ENCODE data around the gene RBP7.

DNA sequence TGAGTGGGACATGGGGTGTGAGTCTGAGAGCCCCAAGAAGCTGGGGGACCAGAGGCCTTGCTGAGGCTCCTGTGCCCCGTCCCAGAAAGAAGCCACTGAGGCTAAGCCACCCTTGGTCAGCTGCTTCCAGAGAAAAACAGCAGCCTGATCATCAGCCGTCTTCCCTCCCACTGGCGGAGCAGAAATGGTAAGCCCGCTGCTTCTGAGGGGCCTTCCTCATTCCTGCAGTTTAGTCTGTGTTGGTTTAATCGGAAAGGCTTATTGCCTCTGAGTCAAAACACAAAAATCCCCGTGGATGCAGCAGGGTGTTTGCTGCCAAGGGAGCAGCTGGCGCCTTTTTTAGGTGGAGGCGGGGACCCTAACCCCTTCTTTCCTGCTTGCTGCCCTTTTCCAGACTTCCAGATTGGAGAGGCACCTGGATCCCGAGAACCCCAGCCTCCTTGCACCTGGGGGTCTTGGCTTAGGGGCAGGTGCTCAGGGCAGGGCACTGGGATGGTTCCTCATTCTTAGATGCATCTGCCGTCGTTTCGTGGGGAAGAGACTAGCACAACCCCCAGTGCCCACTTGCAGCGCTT is 34.0 kb downstream of the SPSB1 start:
- RAMPAGE, long total RNA = no peak
- RRBS, 2 experiments = no CpG with 5 or more reads among the region's 13 CpGs
CAGE:
- cytosol, long polyA minus RNA = no peak
- cytosol, long polyA plus RNA = no peak
- long polyA plus RNA = no peak
- nucleolus, long total RNA = no peak
- nucleus, long polyA plus RNA = no peak
- nucleus, long total RNA = no peak

GRCh38 chr1:9332008-9332798 is 39.5 kb downstream of the SPSB1 start:
- RAMPAGE, long total RNA = no peak
- RRBS, 2 experiments = no CpG with 5 or more reads among the region's 9 CpGs
CAGE:
- cytosol, long polyA minus RNA = no peak
- cytosol, long polyA plus RNA = no peak
- long polyA plus RNA = no peak
- nucleolus, long total RNA = no peak
- nucleus, long polyA plus RNA = no peak
- nucleus, long total RNA = no peak

DNA sequence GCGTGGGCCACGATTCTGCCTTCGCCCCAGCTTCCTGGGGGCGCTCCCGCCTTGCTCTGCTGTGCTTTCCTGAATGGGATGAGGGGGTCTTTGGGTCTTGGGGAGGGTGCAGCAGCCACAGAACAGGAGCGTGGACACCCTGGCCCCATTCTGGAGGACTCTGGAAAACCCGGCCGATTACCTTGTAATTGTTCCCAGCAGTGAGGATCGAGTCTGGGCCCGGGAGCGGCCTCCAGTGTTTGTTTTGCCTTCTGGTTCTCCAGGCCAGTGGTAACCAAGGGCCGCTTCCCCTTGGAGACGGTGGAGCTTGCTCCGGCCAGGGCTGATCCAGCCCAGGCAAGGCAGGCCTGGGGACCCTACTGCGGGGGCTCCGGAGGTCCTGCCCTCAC is 46.1 kb downstream of the SPSB1 start:
- RAMPAGE, long total RNA = no peak
- RRBS, 2 experiments = 63 to 75% methylated on average over 7 to 8 of the region's 16 CpGs
CAGE:
- cytosol, long polyA minus RNA = no peak
- cytosol, long polyA plus RNA = no peak
- long polyA plus RNA = no peak
- nucleolus, long total RNA = no peak
- nucleus, long polyA plus RNA = no peak
- nucleus, long total RNA = no peak

GRCh38 chr1:9340241-9340728 is 47.6 kb downstream of the SPSB1 start:
- RAMPAGE, long total RNA = no peak
- RRBS, 2 experiments = no CpG with 5 or more reads among the region's 20 CpGs
CAGE:
- cytosol, long polyA minus RNA = no peak
- cytosol, long polyA plus RNA = no peak
- long polyA plus RNA = no peak
- nucleolus, long total RNA = no peak
- nucleus, long polyA plus RNA = no peak
- nucleus, long total RNA = no peak

DNA sequence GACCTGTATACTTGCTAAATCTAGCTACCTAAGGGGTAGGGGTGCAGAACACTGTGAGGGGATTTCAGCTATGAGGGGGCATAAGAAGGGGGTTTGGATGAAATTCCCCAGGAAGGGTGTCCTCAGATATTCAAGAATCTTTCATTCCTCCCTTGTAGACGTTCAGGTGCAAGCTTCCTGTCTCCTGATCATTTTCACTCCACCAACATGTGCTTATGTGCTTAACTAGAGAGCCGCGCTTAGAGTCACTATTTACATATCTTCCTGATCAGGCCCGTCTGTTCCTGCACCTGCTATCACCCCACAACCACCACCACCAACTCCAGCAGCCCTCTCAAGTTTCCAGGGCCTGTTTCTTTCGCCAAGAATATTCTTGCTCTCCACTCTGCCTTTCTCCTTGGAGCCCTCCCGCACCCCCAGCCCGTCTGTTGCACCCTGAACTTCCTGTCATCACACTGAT is 113.4 kb downstream of the SPSB1 start:
- RAMPAGE, long total RNA = no peak
- RRBS, 2 experiments = no CpG with 5 or more reads among the region's 7 CpGs
CAGE:
- cytosol, long polyA minus RNA = no peak
- cytosol, long polyA plus RNA = no peak
- long polyA plus RNA = no peak
- nucleolus, long total RNA = no peak
- nucleus, long polyA plus RNA = no peak
- nucleus, long total RNA = no peak

DNA sequence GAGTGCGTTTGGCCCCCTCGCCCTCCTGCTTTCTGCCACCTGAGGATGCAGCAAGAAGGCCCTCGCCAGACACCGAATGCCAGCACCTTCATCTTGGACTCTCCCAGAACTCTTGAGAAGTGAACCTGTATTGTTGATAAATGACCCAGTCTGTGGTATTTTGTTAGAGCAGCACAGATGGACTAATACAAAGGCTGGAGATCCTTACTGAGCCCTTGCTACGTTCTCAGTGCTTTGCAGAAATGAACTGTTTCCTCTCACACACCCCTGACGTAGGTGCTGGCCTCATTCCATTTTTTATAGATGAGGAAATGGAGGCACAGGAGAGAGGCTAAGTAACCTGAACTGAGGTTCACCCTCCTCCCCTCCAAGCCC is 101.9 kb upstream of the SLC25A33 start:
- RAMPAGE, long total RNA = no peak
- RRBS, 2 experiments = no CpG with 5 or more reads among the region's 6 CpGs
CAGE:
- cytosol, long polyA minus RNA = no peak
- cytosol, long polyA plus RNA = no peak
- long polyA plus RNA = no peak
- nucleolus, long total RNA = no peak
- nucleus, long polyA plus RNA = no peak
- nucleus, long total RNA = no peak

DNA sequence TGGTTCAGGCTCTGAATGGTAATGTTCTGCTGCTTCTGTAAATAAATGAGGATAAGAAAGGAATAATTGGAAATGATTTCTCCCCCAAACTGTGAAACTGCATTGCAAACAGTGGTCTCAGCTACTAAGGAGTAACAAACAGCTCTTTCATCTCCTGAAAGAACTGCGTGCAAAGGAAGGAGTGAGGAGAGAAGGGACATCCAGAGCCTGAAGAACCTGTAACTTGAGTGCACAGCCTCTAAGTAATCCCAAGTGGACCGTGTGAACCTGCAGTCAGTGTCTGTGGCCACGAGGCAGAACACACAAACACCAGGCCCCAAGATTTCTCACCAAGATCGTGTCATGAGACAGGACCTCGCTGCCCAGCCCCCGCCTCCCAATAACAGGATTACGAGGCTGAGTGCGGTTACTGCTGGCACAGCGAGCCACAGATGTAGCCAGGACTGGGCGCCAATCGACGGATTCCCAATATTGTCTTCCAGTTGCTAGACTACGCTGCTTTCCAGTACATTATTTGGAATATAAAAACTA is 101.4 kb upstream of the SLC25A33 start:
- RAMPAGE, long total RNA = no peak
- RRBS, 2 experiments = no CpG with 5 or more reads among the region's 13 CpGs
CAGE:
- cytosol, long polyA minus RNA = no peak
- cytosol, long polyA plus RNA = no peak
- long polyA plus RNA = no peak
- nucleolus, long total RNA = no peak
- nucleus, long polyA plus RNA = no peak
- nucleus, long total RNA = no peak

- RAMPAGE, long total RNA = no peak
- RRBS, 2 experiments = no CpG with 5 or more reads among the region's 8 CpGs
CAGE:
- cytosol, long polyA minus RNA = no peak
- cytosol, long polyA plus RNA = no peak
- long polyA plus RNA = no peak
- nucleolus, long total RNA = no peak
- nucleus, long polyA plus RNA = no peak
- nucleus, long total RNA = no peak
Observed at GRCh38 chr1:9452349-9453117, 86.7 kb upstream of the SLC25A33 start.

DNA sequence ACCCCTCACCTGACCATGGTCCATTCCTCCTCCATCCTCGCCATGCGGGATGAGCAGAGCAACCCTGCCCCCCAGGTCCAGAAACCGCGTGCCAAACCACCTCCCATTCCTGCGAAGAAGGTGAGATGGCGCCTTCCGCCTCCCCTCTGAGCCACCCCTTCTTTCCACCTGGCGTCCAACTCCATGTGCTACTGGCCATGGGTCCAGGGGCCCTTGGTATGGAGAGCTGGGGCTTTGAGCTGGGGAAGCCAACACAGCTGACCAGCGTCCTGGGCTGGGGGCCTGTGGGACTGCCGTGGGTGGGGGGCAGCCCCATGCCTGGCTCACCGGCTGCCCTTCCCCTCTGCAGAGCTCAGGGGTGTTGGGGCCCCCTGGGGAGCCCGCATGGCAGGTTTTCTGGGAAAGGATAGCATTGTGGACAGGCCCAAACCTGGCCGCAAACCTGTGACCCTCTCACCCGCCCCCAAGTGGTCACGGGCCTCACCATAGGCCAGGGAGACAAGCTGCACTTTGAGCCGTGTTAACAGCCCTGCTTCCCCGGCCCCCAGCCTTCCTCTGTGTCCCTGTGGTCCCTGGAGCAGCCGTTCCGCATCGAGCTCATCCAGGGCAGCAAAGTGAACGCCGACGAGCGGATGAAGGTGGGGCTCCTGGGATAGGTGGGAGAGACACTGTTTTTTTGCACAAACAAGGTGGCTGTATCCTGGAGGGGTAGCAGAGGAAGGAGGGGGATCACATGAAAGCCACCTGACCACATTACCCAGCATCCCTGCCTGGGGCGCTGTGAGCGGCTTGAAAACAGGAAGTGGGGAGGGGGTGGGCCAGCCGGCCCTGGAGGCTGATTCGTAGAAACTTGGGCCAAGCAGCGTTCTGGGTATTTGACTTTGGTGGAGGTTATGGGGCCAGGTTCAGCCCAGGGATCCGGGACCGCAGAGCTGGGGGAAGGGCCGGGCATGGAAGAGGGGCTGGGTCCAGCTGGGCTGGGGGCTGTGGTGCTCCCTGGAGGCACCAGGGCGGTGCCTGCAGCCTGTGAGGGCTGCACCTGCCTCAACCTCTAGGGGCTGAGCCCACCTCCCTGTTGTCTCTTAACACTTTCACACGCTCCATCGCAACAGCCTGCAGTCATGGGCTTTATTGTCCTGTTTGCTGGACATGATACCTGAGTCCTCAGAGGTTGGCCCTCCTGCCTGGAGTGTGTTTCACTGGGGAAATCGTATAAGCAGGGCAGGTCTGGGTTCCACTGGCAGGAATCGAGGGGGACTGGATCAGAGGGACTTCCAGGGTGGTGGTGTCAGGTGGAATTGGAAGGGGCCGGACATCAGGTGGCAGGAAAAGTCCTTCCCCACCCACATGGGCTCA is 65.9 kb downstream of the PIK3CD start:
- RAMPAGE, long total RNA = no peak
- RRBS, 2 experiments = 0 to 6% methylated on average over 3 of the region's 38 CpGs
CAGE:
- cytosol, long polyA minus RNA = no peak
- cytosol, long polyA plus RNA = no peak
- long polyA plus RNA = no peak
- nucleolus, long total RNA = no peak
- nucleus, long polyA plus RNA = no peak
- nucleus, long total RNA = no peak

DNA sequence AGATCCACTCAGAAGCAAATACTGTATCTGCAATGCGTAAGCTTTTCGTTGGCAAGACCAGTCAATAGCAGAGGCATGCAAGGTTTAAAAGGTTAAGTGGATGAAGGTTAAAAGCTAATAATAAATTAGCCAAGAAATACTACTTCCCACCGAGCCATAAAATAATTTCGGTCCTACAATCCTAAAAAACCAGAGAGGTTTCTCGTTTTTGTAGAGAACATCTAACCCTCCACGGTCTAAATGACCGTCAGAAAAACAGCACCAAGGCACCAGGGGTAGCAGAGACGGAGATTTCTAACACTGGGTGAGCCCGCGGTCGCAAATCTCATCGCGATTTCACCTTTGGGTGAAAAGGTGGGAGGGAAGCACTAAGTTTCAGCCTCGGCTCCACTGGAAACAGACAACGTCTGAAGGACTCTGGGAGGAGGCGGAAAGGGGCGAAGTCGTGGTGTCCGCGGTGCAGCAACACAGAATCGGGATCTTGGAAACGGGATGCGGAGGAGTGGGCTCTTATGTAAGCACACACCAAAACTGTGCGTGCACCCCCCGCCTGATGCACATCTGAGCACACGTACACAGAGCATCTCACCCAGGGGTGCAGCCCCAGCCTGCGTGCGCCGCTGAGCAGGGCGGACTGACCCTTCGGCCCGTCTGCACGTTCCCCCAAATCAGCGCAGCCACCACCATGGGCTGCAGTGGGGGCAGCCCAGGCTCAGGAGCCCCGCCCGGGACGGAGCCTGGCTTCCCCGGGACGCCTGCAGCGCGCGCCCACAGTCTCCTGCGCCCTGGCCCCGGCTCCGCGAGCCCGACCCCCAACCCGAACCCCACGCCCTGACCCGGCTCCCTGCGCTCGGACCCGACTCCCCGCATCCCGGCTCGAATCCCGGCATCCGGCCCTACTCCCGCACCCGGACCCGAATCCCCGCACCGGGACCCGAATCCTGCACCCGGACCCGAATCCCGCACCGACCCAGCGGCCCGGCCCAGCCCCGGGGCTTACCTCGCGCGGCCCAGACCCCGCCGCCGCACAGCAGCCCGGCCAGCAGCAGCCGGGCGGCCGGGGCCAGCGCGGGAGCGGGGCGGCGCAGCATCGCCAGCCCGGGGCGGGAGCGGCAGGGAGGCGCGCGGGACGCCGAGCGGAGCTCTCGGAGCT is 746 bp downstream of the CLSTN1 start:
- RAMPAGE, long total RNA = no peak
- RRBS, 2 experiments = 1% methylated on average over 29 to 40 of the region's 97 CpGs
CAGE:
- cytosol, long polyA minus RNA = no peak
- cytosol, long polyA plus RNA = no peak
- long polyA plus RNA = no peak
- nucleolus, long total RNA = no peak
- nucleus, long polyA plus RNA = no peak
- nucleus, long total RNA = no peak

DNA sequence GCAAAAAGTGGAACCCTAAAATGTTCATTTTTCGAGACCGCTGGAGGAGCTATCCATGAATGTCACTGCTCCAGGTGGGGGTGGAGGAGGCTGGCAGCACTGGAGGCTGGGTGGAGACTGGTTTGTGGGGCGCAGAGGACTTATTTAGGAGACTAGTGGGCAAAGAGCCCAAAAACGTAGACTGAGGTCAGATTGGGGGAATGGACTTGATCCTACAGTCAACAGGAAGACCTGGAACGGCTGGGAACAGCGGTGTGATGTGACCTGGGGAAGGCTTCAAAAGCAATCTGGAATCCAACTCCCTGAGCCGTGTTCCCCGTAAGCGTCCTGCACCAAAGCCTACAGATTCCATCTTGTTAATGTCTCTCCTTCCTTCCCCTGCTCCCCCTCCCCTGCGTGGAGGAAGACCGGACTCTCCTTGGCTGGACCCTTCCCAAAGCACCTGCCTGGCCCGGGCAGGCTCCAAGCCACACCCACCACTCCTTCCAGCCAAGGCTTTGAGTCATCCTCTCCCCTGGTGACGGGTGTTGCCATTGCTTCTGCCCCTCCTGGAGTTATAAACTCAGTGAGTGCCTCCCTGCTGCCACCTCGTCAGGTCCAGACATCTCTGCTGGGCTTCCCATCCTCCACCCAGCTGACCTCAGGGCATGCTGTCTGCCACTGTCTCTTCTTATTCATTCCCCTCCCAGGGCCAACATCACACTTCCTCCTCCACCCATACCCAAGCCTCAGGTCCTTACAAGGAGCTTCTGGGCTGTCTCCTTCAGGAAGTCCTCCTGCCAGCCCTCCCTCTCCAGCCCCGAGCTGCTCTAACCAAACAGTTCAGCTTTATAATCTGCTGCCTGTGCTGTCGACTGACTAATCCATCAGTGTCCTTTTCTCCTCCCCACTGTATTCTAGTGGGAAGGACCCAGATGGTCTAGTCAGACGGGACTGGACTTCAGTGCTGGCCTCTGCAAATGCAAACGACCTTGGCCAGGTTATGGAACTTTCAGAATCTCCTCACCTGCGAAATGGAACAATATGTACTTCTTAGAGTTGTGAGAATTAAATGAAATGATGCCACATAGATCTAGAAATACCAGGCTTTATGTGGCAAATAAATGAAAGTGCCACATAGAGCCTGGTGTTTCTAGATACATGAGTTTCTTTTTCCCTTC is 1.7 kb upstream of the CLSTN1 start:
- RAMPAGE, long total RNA = no peak
- RRBS, 2 experiments = 78% methylated on average over 1 of the region's 19 CpGs; no CpG with 5 or more reads in 1 of the 2 experiments
CAGE:
- cytosol, long polyA minus RNA = no peak
- cytosol, long polyA plus RNA = no peak
- long polyA plus RNA = no peak
- nucleolus, long total RNA = no peak
- nucleus, long polyA plus RNA = no peak
- nucleus, long total RNA = no peak

GRCh38 chr1:9842677-9843382 is 19.1 kb upstream of the CLSTN1 start:
- RAMPAGE, long total RNA = no peak
- RRBS, 2 experiments = 88% methylated on average over 4 to 5 of the region's 18 CpGs
CAGE:
- cytosol, long polyA minus RNA = no peak
- cytosol, long polyA plus RNA = no peak
- long polyA plus RNA = no peak
- nucleolus, long total RNA = no peak
- nucleus, long polyA plus RNA = no peak
- nucleus, long total RNA = no peak

DNA sequence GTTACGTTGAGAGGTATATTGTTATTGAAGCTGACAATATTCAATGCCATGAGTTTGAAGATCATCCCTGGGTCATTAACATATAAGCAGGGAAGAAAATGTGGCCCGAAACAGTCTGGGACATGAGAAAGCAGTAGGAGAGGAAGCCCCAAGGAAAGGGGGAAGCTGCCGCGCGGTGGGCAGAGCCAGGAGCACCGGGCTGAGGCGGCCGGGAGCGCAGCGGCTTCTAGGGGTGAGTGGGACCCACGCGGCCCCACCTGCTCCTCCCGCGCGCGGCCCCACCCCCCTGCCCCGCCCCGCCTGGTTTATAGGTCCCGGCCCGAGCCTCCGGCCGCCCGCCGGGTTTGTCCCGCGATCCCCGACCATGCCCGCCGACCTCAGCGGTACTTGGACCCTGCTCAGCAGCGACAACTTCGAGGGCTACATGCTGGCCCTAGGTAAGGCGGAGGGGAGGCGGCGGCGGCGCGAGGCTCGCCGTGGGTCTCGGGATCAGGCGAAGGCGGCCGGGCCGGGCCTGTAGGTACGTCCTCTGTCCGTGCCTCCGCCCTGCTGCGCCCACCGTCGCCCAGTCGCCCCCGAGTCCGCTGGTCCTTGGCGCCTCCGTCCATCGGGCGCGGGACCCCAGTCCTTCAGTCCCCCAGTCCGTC is at the start of gene RBP7:
TSS of gene RBP7 (plus strand) at position 334 of the 647 bp plus-strand sequence.
- RAMPAGE, long total RNA = no peak
- RRBS, 2 experiments = 0% methylated on average over 3 of the region's 60 CpGs; no CpG with 5 or more reads in 1 of the 2 experiments
CAGE:
- cytosol, long polyA minus RNA = no peak
- cytosol, long polyA plus RNA = no peak
- long polyA plus RNA = no peak
- nucleolus, long total RNA = no peak
- nucleus, long polyA plus RNA = no peak
- nucleus, long total RNA = no peak

GRCh38 chr1:10302622-10303083 is 92.3 kb downstream of the KIF1B start:
- RAMPAGE, long total RNA = no peak
- RRBS, 2 experiments = no CpG with 5 or more reads among the region's 6 CpGs
CAGE:
- cytosol, long polyA minus RNA = start-site peak on the plus strand at chr1:10302879-10302886, 12 reads
- cytosol, long polyA plus RNA = no peak
- long polyA plus RNA = no peak
- nucleolus, long total RNA = no peak
- nucleus, long polyA plus RNA = no peak
- nucleus, long total RNA = no peak

DNA sequence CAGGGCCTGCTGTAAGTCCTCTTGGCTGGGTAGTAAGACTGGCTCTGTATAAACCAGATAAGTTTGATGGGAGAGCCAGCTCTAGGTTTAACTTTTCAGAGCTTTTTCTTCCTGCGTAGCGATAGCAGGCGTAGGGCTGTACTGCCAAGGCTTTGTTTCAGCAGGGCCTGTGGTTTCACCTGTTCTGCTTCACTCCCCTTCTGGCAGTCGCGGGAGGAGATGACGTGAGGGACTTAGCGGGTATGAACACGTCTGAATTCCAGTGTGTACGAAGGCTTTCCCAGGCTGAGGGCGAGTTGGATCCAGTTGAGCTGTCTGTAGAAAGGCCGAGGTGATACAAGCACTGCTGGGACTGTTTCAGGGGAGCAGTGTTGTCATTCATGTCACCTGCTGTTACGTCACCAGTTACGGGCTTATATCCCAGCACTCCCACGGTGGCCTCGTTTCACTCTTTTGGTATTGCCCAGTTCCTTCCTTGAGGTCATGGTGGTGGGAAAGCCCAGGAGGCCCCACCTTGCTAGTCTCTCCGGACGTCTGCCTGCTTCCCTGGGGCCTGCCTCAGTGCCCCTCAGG is 21.2 kb downstream of the PEX14 start:
- RAMPAGE, long total RNA = no peak
- RRBS, 2 experiments = no CpG with 5 or more reads among the region's 17 CpGs
CAGE:
- cytosol, long polyA minus RNA = no peak
- cytosol, long polyA plus RNA = no peak
- long polyA plus RNA = no peak
- nucleolus, long total RNA = no peak
- nucleus, long polyA plus RNA = no peak
- nucleus, long total RNA = no peak

GRCh38 chr1:10555432-10556039 is 80.8 kb downstream of the PEX14 start:
- RAMPAGE, long total RNA = no peak
- RRBS, 2 experiments = no CpG with 5 or more reads among the region's 15 CpGs
CAGE:
- cytosol, long polyA minus RNA = no peak
- cytosol, long polyA plus RNA = no peak
- long polyA plus RNA = no peak
- nucleolus, long total RNA = no peak
- nucleus, long polyA plus RNA = no peak
- nucleus, long total RNA = no peak

DNA sequence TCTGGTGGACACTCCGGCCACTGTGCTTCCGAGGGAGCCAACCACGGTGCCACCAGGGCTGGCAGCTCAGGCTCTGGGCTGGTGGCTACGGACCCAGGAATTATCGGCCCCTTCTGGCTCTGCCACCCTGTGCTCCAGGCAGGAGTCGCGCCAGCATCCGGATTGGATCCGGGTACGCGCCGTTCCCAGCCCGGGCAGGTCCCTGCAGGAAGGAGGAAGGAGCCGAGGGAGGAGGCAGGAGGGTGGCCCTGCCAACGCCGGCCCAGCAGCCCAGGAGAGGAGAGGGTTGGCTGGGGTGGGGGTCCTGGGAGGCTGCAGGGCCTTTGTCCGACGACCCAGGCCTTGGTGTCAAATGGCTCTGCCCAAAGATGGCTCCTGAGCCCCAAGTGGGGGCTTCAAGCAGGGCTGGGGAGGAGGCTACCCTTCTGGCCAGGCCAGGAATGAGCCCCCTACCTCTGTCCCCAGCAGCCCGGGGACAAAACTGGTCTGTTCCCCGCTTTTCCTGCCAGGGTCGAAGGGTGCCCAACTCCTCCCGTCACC is 160.4 kb downstream of the CASZ1 start:
- RAMPAGE, long total RNA = no peak
- RRBS, 2 experiments = 82 to 85% methylated on average over 9 of the region's 22 CpGs
CAGE:
- cytosol, long polyA minus RNA = no peak
- cytosol, long polyA plus RNA = no peak
- long polyA plus RNA = no peak
- nucleolus, long total RNA = no peak
- nucleus, long polyA plus RNA = no peak
- nucleus, long total RNA = no peak

GRCh38 chr1:10665043-10665721 is 131.3 kb downstream of the CASZ1 start:
- RAMPAGE, long total RNA = no peak
- RRBS, 2 experiments = 90 to 91% methylated on average over 9 of the region's 41 CpGs
CAGE:
- cytosol, long polyA minus RNA = no peak
- cytosol, long polyA plus RNA = no peak
- long polyA plus RNA = no peak
- nucleolus, long total RNA = no peak
- nucleus, long polyA plus RNA = no peak
- nucleus, long total RNA = no peak

- RAMPAGE, long total RNA = no peak
- RRBS, 2 experiments = no CpG with 5 or more reads among the region's 6 CpGs
CAGE:
- cytosol, long polyA minus RNA = no peak
- cytosol, long polyA plus RNA = no peak
- long polyA plus RNA = no peak
- nucleolus, long total RNA = no peak
- nucleus, long polyA plus RNA = no peak
- nucleus, long total RNA = no peak
Observed at GRCh38 chr1:10671585-10671844, 124.9 kb downstream of the CASZ1 start.

GRCh38 chr1:10696154-10696642 is 100.2 kb downstream of the CASZ1 start:
- RAMPAGE, long total RNA = no peak
- RRBS, 2 experiments = no CpG with 5 or more reads among the region's 6 CpGs
CAGE:
- cytosol, long polyA minus RNA = no peak
- cytosol, long polyA plus RNA = no peak
- long polyA plus RNA = no peak
- nucleolus, long total RNA = no peak
- nucleus, long polyA plus RNA = no peak
- nucleus, long total RNA = no peak

Data from GM12878 (cell line).